Stomach (tissue), 7 donors: ENCODE measurements around a stretch of chr6.

- PRO-cap: no peak
- RAMPAGE, long total RNA, 5 experiments: no peak in any of the 5 experiments
- RRBS: no CpG with 5 or more reads among the region's 9 CpGs
Measured at GRCh38 chr6:37020518-37020918, 15.1 kb downstream of the FGD2 start.

- PRO-cap: no peak
- RAMPAGE, long total RNA, 5 experiments: no peak in any of the 5 experiments
- RRBS: no CpG with 5 or more reads among the region's 3 CpGs
Measured at GRCh38 chr6:37029307-37029880, 23.9 kb downstream of the FGD2 start.

DNA sequence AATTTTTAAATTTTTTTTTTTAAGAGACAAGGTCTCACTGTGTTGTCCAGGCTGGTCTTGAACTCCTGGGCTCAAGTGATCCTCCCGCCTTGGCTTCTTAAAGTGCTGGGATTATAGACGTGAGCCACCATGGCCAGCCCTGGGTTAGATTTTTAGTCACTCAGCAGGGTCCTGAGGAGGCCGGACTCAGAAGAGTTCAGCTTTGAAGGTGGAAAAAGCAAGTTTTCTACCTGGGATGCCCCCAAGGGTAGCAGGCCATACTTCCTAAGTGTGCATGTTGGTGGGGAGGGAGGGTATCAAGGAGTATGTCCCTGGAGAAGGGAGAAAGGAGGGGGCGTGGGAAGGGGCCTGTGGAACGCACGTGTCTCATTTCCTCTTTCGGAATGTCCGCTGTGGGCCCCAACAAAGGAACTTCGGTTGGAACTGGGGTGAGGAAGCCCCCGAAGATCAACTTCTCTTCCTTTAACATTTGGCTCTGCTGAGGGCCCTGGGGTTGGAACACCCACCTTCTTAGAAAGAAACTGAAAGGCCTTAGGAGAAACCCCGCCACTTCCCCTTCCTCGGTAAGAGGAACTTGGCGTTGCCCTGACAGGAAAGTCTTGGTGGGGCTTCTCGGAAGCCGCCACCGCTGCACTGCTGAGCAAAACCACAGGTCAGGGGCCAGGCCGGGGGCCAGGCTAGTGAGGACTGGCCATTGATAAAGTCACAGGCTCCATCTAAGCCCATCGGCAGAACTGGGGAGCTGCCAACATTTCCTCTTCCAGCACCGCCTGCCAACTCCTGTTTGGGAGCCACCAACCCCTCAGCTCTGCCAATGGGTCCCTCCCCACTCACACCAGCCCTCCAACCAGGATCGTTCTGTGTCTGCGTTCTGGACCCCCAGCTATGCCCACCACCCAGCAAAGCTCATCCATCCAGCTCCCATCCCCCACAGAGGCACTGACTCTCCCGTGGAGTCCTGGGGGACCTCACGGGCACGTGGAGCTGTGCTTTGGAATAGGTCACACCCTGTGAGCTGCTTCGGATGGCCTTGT is 44.6 kb downstream of the FGD2 start:
- PRO-cap: no peak
- RAMPAGE, long total RNA, 5 experiments: no peak in any of the 5 experiments
- RRBS: no CpG with 5 or more reads among the region's 25 CpGs

GRCh38 chr6:37051058-37051815 is 45.8 kb downstream of the FGD2 start:
- PRO-cap: no peak
- RAMPAGE, long total RNA, 5 experiments: no peak in any of the 5 experiments
- RRBS: no CpG with 5 or more reads among the region's 21 CpGs

GRCh38 chr6:37103182-37104058 is 66.5 kb upstream of the PIM1 start:
- PRO-cap: bidirectional peak, plus-strand start at chr6:37103536, minus-strand start at chr6:37103350; bidirectional peak, plus-strand start at chr6:37103842, minus-strand start at chr6:37103846
- RAMPAGE, long total RNA, 5 experiments: no peak in any of the 5 experiments
- RRBS: no CpG with 5 or more reads among the region's 10 CpGs

GRCh38 chr6:37134529-37135378 is 35.2 kb upstream of the PIM1 start:
- PRO-cap: bidirectional peak, plus-strand start at chr6:37134843, minus-strand start at chr6:37134706
- RAMPAGE, long total RNA, 5 experiments: no peak in any of the 5 experiments
- RRBS: no CpG with 5 or more reads among the region's 12 CpGs

DNA sequence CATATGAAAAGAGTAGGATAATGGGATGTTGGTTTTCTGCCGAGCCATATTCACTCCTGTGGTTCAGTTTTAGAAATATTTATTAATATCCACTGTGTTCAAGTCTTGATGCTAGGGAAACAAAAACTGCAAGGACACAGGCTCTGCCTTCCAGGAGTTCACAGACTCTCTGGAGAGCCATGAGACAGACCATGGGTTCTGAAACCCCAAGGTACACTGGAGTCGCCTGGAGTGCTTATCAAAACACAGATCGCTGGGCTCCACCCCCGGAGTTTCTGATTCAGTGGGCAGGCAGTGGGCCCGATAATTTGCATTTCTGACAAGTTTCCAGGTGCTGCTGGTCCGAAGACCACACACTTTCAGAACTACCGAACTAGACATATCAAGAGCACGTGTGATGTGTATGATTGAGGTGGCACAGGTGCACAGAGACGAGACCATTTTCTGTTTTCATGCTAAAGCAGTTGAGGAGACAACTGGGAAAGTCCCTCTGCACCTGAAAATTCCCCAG is 14.6 kb upstream of the PIM1 start:
- PRO-cap: unidirectional peak, minus-strand start at position 218 of the sequence
- RAMPAGE, long total RNA, 5 experiments: no peak in any of the 5 experiments
- RRBS: no CpG with 5 or more reads among the region's 9 CpGs

DNA sequence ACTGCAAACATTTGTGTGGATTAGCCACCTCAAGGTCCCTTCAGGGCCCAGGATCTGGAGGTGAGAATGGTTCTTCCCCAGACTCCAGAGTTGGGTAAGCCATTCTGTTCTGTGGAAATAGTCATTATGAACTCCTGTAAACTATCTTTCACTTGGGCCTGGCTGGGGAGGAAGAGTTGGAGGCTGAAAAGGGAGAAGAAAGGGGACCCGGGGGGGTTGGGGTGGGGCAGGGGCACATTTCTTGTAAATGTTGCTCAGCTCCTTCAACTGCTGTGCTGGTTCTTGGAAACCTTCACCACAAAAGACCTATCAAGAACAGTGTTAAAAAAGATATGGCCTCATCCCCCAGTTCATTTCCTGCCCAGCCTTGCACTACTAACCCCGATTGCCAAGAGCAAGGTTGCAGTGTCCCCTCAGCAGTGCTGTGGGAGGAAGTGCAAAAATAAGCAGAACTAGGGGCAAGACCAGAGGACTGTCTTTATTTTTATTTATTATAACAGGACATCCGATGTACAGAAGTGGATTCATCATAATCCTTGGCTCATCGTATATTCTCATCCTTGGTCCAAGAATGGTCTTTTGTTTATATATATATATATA is 13.2 kb downstream of the PIM1 start:
- PRO-cap: unidirectional peak, plus-strand start at position 405 of the sequence
- RAMPAGE, long total RNA, 5 experiments: no peak in any of the 5 experiments
- RRBS: 53% methylated on average over 1 of the region's 4 CpGs

GRCh38 chr6:37205166-37206150 is 35.5 kb downstream of the PIM1 start:
- PRO-cap: no peak
- RAMPAGE, long total RNA, 5 experiments: no peak in any of the 5 experiments
- RRBS: no CpG with 5 or more reads among the region's 14 CpGs

- PRO-cap: no peak
- RAMPAGE, long total RNA, 5 experiments: no peak in any of the 5 experiments
- RRBS: no CpG with 5 or more reads among the region's 10 CpGs
Measured at GRCh38 chr6:37209442-37210061, 39.6 kb downstream of the PIM1 start.

DNA sequence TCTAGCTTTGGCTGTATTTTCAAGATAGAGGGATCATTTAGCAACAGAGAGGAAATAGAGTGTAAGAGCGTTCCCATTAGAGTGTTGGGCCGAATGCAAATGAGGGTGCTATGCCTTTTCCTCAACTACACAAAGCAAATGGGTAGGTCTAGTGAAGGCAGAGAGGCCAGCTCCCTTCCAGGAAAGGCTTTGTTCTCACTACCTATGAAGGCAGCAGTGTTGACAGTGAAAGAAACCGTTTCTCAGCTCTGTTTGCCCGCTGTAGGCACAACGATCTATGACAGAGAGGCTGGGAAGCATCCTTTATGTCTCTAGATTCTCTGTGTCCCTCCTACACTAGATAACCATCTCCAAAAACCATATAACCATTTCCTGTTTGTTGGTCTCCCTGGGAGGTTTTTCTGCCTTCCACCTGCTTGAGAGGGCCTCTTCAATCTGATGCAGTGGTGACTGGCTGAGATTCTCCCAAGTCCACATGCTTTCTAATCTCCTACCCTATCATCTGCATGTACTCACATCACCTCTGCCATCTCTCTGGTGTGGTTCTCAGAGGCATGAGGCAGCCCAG is 31.9 kb upstream of the TMEM217 start:
- PRO-cap: no peak
- RAMPAGE, long total RNA, 5 experiments: no peak in any of the 5 experiments
- RRBS: no CpG with 5 or more reads among the region's 5 CpGs

- PRO-cap: no peak
- RAMPAGE, long total RNA, 5 experiments: no peak in any of the 5 experiments
- RRBS: no CpG with 5 or more reads among the region's 18 CpGs
Measured at GRCh38 chr6:37517217-37518024, 17.7 kb upstream of the CCDC167 start.

- PRO-cap: no peak
- RAMPAGE, long total RNA, 5 experiments: no peak in any of the 5 experiments
- RRBS: no CpG with 5 or more reads among the region's 21 CpGs
Measured at GRCh38 chr6:37643754-37644536, 53.7 kb downstream of the MDGA1 start.

GRCh38 chr6:37822296-37822915 is 2.9 kb downstream of the ZFAND3 start:
- PRO-cap: no peak
- RAMPAGE, long total RNA, 5 experiments: start-site peak on the plus strand in 2 of 5 experiments, at chr6:37822662-37822840 at its widest, 6 to 13 reads per replicate
- RRBS: no CpG with 5 or more reads among the region's 6 CpGs

GRCh38 chr6:37822916-37823708 is 3.6 kb downstream of the ZFAND3 start:
- PRO-cap: no peak
- RAMPAGE, long total RNA, 5 experiments: start-site peak on the plus strand in 1 of 5 experiments, at chr6:37822945-37823005 at its widest, 7 reads per replicate
- RRBS: no CpG with 5 or more reads among the region's 12 CpGs

GRCh38 chr6:37848567-37849382 is 29.2 kb downstream of the ZFAND3 start:
- PRO-cap: no peak
- RAMPAGE, long total RNA, 5 experiments: start-site peak on the plus strand in 3 of 5 experiments, at chr6:37848827-37849194 at its widest, 5 to 26 reads per replicate
- RRBS: no CpG with 5 or more reads among the region's 8 CpGs

GRCh38 chr6:37876906-37878256 is 57.9 kb downstream of the ZFAND3 start:
- PRO-cap: no peak
- RAMPAGE, long total RNA, 5 experiments: start-site peak on the plus strand in 3 of 5 experiments, at chr6:37877161-37878278 at its widest, 7 to 44 reads per replicate
- RRBS: no CpG with 5 or more reads among the region's 10 CpGs

GRCh38 chr6:38063185-38063970 is 243.9 kb downstream of the ZFAND3 start:
- PRO-cap: no peak
- RAMPAGE, long total RNA, 5 experiments: start-site peak on the plus strand in 1 of 5 experiments, at chr6:38063271-38063690 at its widest, 20 reads per replicate
- RRBS: no CpG with 5 or more reads among the region's 3 CpGs

- PRO-cap: no peak
- RAMPAGE, long total RNA, 5 experiments: start-site peak on the plus strand in 2 of 5 experiments, at chr6:38092980-38093252 at its widest, 5 to 22 reads per replicate
- RRBS: no CpG with 5 or more reads among the region's 2 CpGs
Measured at GRCh38 chr6:38092756-38093419, 273.4 kb downstream of the ZFAND3 start.

DNA sequence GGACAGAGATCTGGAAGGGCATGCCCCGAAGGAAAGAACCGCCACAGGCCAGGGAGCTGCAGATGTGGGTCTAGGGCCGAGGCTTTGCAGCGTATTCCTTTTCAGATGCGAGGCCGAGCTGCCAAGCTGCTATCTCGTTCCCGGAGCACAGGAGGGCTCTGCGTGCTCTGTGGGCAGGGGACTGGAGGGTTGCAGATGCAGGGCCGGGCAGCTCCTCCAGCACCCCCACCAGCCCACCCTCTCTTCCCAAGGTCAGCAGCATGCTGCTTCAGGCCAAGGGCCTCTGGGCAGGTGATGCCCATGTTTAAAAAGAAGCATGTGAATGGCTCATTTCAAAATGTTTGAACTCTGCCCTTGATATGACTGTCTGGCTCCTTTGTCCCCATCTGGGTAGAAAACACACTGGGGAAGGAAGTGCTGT is 353.2 kb downstream of the ZFAND3 start:
- PRO-cap: no peak
- RAMPAGE, long total RNA, 5 experiments: no peak in any of the 5 experiments
- RRBS: 64% methylated on average over 3 of the region's 10 CpGs